Zone of skin (tissue), 1 donor: ENCODE results near the genes CTSS, ANXA9 and TNFAIP8L2.

DNA sequence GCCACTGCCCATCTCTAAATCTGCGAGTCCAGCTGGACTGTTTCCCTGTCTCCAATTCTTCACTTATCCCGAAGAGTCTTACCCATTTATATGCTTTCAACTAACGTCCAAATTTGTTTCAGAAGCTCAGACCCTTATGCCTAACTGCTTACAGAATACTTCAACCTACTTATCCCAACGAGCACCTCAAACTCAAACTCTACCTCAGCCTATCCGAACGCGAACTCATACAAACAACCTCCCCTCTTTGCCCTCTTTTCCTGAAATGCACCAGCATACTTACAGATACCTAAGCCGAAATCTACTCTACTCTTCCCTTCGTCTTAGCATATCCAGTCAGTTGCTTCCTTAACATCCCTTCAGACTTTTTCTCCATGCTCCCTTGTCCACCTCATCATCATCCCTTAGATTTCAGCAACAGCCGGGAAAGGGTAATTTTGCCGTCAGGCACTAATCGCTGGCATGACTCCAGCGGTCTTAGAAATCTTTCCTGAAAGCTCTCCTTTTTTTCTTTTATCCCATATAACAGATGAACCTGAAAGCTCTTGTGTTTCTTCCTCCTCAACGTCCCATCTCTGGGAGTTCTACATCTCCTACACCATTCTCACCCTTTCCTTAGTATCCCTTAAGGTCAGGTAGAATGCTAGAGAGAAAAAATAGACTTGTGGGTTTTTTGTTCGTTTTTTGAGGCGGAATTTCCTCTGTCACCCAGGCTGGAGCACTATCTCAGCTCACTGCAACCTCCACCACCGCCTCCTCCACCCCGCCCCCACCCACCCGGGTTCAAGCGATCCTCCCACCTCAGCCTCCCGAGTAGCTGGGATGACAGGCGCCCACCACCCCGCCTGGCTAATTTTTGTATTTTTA is 1.2 kb upstream of the H2AC21 start:
- RRBS: no CpG with 5 or more reads among the region's 23 CpGs

DNA sequence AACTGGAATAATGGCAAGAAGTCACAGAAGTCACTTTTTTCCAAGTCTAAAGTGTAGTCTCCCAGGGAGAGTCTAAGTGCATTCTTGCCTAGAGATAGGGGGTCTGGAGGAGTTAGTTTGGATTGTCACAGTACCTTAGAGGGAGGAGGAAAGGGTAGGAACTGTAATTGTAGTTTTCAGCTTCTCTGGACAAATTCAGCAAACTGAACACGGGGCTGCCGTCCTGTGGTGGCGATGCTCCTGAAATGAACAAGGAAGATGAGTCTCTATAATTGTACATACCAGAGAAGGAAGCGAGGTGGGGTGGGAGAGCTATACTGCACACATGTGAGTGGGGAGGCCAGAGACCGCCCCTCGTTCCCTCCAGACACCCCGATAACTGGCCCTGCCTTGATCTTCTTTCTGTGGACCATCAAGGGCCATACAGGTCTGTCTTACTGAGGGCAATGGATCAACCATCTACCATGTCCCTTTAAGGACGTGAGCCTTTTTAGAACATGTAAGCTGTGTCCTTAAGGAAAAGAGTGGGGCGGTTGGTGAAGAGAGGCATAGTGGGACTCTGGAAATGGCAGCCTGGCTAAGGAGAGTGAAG is 5.6 kb downstream of the PLEKHO1 start:
- RRBS: no CpG with 5 or more reads among the region's 9 CpGs

- RRBS: no CpG with 5 or more reads among the region's 7 CpGs
These were observed 23.4 kb downstream of the PLEKHO1 start for GRCh38 chr1:150173021-150173623.

- RRBS: 1% methylated on average over 6 of the region's 22 CpGs
These were observed 679 bp downstream of the ANP32E start for GRCh38 chr1:150235283-150235583.

DNA sequence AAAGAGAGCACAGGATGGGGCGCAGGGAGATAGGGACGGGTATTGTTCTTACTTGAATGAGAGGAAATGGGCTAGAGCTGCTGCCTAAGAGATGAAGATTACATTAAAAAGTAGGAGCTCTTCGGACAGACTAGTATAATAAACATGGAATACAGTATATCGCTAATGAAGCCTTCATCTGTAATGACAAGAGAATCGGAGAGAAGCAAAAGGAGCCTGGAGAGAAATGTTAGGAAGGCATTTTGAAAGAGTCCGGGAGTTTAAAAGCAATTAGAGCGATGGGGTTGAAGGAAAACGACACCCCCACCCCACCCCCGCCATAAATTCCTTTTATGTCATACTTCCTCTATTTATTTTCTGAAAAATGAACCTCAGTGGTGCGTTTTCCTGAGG is 525 bp upstream of the APH1A start:
- RRBS: no CpG with 5 or more reads among the region's 10 CpGs

DNA sequence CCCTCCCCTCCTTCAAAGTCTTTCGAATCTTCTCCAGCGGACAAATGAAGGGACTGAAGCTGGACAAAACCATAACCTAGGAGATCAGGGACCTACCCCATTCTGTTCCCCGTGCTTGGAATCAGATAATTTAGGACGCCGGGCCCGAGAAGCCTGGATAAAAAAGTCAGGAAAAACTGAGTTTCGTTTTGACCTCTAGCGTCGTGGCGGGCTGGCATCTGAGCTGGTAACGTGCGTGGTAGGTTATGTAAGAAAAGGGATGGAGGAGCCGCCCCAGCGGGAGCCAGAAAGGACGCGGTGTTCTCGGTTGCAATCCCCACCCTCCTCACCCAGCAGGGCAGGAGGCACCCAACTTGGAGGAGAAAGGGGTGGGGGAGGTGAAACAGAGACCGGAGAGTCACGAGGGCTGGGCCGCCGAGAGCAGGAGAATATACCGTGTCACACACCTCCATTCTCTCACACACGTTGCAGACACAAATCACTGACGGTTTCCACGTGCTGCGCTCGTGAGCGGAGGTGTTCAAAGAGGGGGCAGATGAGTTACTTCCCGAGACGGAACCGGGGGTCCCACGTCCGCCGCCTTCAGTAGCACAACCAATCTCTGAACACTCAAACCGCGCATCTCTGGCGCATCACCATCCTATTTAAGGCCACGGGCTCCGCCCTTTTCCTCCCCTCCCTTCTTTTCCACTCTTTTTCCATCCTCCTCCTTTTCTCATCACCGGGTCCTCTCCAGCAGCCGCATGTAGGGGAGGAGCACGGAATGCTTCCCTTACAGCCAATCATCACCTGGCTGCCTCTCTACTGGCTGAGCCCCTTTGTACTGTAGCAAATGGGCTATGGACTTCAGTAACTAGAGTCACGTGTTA is 555 bp upstream of the CIART start:
- RRBS: no CpG with 5 or more reads among the region's 43 CpGs

GRCh38 chr1:150362735-150363765 is 897 bp upstream of the RPRD2 start:
- RRBS: no CpG with 5 or more reads among the region's 38 CpGs

- RRBS: no CpG with 5 or more reads among the region's 13 CpGs
These were observed 5.6 kb upstream of the ADAMTSL4 start for GRCh38 chr1:150543475-150544206.

DNA sequence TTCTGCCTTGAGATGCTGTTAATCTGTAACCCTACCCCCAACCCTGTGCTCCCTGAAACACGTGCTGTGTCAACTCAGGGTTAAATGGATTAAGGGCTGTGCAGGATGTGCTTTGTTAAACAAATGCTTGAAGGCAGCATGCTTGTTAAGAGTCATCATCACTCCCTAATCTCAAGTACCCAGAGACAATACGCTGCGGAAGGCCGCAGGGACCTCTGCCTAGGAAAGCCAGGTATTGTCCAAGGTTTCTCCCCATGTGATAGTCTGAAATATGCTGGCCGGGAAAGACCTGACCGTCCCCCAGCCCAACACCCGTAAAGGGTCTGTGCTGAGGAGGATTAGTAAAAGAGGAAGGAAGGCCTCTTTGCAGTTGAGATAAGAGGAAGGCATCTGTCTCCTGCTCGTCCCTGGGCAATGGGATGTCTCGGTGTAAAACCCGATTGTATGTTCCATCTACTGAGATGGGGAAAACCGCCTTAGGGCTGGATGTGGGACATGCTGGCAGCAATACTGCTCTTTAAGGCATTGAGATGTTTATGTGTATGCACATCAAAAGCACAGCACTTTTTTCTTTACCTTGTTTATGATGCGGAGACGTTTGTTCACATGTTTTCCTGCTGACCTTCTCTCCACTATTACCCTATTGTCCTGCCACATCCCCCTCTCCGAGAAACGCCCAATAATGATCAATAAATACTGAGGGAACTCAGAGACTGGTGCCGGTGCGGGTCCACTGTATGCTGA is 5.8 kb upstream of the ENSA start:
- RRBS: no CpG with 5 or more reads among the region's 17 CpGs

- RRBS: no CpG with 5 or more reads among the region's 6 CpGs
These were observed at the start of gene CTSS for GRCh38 chr1:150765222-150766124. TSS of gene CTSS (minus strand) at chr1:150765778.

DNA sequence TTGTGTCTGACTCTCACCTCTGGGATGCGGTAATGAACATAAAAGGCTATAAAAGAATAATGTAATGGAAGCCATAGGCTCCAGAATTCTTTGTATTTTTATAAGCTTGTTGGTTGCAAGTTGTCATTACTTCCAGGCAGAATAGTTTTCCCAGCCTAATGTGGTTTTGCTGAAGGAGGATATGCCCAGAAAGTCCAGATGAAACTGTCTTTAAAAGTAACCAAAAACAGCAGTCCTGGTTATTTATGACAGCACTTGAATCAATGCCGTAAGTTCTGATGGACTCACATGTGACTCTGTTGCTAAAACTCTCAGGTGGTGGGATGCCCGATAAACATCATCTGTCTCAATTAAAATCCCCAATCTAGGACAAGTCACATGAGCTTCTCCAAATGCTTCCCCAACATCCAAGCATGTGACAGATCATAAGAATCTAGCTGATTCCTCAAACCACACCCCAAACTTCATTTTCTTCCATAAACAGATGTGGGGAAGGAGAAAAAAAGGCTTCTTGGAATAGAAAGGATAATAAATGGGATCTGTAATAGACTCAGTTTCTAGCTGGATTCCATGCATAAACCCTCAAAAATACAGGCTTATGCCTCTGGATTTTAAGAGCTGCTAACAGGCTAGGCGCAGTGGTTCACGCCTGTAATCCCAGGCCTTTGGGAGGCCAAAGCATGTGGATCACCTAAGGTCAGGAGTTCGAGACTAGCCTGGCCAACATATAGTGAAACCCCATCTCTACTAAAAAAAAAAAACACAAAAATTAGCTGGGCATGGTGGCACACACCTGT is 829 bp upstream of the CTSK start:
- RRBS: no CpG with 5 or more reads among the region's 6 CpGs

DNA sequence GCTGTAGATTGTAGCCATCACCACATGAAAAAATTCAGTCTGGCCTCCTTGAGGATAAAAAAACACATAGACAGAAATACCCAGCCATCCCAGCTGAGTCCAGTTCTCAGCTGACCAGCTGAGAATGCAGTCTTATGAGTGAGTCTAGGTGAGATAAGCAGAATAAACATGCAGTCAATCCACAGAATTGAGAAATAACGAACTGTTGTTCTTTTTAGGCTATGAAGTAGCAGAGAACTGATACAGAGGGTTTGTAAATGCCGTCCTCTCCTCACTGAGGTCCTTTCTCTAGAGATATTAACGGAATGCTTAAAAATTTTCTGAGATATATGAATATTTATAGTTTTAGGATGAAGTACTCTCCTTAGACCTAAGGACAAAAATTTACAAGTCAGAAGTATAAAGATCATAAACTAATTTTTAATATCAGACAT is 24.1 kb downstream of the ARNT start:
- RRBS: no CpG with 5 or more reads among the region's 3 CpGs

DNA sequence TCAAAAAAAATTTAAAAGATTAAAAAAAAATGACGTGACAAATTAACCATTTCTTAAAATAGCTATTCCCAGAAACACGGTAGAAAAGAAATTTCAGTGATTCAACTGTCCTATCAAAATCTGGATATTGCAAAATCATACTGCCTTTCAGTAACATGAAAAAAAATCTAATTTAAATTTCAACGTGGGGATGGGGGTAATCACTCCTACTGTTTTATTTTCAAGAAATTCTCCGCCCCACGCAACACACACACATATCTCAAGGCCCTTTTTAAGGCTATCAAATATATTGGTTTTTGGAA is 1.2 kb downstream of the ARNT start:
- RRBS: no CpG with 5 or more reads among the region's 5 CpGs

DNA sequence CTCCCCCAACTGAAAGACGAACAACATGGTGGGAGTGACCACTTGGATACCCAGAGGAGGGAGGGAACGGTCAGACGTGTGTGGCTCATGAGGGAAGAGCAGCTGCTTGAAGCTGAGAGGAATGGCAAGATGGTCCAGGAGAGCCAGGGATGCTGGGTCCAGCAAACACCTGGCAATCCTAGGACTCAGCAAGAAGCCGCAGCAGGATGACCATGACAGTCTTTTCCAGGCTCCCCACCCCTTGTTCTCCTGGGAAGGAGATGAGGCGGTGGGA is 3.8 kb downstream of the CERS2 start:
- RRBS: no CpG with 5 or more reads among the region's 5 CpGs

DNA sequence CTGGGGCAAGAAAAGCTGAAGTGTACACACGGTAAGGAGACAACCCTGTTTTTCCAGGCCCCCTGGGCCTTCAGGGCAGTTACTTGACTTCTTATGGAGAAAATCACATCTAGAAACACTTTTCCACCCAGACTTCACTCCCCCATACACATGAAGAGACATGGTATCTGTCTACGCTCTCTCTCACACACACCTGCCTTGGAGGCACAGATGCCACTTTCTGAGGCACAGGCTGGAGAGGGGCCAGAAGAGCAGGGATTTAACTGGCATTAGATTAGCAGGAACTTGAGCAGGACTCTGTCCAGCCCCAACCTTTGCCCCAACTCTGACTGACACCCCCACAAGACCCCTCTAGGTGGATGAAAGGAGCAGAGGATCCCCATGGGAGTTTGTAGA is 2.1 kb downstream of the CERS2 start:
- RRBS: no CpG with 5 or more reads among the region's 2 CpGs

DNA sequence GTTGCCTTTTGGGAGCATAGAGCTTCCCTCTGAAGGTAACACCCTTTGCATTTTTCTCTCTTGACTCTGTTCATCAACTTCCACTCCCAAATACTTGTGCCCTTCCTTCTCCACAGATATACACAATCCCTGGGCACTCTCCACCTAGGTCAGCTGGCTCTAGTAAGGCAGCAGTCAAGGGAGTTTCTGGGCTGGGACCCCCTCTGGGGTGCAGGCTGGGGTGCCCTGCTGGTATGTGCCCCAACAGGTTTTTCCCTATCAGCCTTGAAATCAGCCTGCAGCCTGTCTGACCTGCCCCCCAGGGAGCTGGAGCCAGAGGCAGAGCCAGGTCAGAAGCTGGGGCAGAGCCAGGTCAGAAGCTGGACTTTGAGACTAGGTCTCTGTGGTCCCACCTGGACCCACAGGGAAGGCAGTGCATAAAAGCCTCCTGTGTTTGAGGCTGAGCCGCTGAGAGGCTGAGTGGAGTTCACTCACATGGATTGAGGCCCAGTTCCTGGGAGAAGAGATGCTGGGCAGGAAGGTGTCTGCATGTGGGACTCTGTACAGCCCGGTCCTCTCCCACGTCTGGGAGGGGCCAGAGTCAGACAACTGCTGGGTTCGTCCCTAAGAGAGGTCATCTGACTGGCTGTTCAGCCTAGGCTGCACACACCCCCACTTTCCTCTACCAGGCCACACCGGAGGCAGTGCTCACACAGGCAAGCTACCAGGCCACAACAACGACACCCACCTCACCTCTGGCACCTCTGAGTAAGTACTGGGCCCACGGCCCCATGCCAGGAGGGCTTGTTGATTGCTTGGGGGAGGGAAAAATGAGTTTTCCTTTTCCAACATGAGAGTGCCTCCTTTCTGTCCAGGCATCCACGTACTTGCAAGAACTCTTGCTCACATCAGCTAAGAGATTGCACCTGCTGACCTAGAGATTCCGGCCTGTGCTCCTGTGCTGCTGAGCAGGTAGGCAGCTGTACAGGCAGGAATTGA is at the start of gene ANXA9:
TSS of gene ANXA9 (plus strand) at position 660 of the 978 bp plus-strand sequence.
- RRBS: 21% methylated on average over 4 of the region's 9 CpGs

DNA sequence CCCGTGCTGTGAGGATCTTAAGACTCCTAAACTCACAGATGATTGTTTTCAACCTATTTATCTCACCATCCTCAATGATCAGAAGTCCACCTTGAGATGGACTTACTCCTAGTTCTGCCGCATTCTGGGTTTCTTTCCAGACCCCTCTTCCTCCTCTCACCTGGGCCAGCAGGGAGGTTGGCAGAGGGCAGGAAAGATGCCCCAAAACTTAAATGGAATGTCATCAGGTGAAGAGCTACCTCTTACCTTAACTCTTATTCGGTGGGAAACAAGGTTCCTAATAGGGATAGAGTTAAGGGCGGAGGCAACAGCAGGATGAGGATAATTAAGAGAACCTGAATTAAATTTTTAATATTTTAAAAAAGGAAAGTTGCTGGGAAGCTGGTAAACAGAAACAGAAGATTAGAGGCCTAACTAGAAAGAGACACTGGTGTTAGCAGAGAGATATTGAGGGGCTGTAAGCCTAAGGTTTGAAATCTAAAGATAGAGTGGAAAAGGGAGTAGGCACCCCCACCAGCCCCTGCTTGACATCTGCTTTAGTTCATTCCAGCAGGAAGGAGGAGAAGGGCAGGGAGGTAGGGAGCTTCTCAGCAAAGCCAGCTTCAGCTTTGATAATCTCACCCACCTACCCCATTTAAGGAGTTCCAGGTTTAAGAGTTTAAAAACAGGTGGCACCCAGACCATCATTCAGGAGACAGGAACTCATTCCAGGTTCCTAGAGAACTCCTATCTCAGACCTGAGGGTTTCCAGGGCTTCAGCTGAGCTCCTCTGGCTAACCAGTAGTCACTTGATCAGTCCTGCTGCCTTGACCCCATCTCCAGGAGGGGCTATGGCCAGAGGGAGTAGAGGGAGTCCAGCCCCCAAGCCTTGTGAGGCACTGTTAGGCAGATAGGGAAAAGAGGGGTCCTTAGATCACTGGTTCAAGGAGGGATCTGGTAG is 5.1 kb downstream of the C1orf56 start:
- RRBS: no CpG with 5 or more reads among the region's 4 CpGs

DNA sequence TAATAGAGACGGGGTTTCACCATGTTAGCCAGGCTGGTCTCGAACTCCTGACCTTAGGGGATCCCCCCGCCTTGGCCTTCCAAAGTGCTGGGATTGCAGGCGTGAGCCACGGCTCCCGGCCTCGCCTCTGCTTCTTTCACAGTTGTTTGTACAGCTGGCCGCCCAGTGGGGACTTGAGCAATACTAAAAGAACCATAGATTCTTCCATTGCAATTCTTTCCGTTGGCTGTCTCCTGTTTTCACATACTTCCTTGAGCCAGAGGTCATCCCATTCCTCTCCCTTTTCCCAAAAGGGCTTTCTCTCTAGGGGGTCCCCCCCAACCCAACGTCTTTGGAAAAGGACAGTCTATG is 1.1 kb downstream of the GABPB2 start:
- RRBS: no CpG with 5 or more reads among the region's 10 CpGs

DNA sequence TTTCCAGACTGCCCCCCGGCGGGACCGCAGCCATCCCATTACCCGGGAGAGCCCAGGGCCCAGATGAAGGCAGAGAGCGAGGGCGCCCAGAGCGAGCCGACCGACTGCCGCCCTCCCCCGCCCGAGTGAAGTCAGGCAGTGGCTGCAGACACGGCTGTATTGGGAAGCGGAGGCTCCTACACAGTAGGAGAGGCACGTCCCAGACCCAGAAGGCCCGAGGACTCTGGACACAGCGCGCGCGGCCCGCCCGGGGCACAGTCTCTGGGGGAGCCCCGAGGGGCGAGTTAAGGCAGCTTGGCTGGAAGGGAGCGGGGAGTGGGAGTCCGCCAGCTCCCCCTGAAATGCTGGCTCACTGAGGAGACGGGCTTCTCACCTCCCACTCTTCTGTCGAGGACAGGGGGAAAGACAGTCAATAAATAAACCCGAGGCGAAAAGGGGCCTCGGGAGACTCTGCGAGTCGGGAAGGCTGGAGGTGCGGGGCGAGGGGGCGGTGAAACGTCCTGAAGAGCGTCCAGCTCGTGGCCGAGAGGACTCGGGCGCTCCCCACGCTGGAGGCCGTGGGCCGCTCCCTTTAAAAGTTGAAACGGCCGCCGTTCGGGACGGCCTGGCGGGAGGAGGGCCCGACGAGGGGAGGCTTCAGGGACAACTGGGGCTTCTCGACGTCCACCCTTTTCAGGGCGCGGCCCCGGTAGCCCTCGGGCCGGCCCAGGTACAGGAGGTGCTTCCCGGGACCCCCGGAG is 14.3 kb downstream of the SEMA6C start:
- RRBS: 15% methylated on average over 2 of the region's 62 CpGs

DNA sequence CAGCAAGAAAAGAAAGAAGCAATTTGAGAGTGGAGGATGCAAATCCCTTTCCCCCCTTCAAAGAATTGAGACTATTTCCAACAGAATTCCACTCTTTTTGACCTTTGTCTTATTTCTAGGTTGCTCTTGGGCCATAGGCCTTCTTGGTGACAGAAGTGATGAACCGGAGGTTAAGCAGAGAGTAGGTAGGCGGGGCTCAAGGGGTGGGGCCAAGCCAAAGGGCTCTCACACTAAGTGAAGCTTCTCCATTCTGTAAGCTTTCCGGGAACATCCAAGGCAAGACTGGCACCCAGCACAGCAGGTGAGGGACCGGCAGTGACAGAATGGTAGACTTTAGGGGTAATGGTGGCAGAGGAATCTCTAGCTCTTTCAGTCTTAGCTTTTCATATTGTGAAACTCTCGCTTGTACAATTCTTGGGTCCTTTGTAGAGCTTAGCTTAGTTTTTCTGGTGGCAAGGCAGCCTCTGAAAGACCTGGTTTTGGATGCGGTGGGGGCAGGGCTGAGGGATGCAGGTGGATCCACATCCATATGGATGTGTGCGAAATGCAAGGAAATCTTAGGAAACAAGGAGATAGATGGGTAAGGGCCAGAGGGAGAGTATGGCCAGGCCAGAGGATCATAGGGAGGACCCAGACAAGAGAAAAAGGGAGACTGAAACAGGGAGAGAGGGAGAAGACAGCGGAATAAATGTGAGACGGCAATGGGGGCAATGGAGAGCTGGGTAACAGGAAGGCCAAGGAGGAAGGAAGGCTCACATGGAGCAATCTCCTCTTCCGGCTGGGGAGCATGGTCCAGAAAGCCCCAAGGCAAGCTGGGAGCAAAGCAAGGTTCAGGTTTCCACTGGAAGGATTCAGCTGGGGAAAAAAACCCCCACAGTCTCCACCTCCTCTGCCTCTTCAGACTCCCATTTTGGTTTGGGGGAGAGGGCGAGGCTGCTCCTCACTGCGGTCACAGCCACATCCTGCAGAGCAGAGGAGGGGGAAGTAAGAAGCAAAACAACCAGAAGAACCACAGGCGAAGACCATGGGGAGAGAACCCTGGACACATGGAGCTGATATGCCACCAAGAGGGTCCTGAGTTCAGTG is at the start of gene TNFAIP8L2:
TSS of gene TNFAIP8L2 (plus strand) at position 228 of the 1,086 bp plus-strand sequence.
- RRBS: 27% methylated on average over 4 of the region's 13 CpGs